ENCODE measurements around a stretch of chr9.

GRCh38 chr9:36296522-36297130 lies 38.4 kb upstream of the GNE start:
- RRBS = no CpG with 5 or more reads among the region's 3 CpGs

DNA sequence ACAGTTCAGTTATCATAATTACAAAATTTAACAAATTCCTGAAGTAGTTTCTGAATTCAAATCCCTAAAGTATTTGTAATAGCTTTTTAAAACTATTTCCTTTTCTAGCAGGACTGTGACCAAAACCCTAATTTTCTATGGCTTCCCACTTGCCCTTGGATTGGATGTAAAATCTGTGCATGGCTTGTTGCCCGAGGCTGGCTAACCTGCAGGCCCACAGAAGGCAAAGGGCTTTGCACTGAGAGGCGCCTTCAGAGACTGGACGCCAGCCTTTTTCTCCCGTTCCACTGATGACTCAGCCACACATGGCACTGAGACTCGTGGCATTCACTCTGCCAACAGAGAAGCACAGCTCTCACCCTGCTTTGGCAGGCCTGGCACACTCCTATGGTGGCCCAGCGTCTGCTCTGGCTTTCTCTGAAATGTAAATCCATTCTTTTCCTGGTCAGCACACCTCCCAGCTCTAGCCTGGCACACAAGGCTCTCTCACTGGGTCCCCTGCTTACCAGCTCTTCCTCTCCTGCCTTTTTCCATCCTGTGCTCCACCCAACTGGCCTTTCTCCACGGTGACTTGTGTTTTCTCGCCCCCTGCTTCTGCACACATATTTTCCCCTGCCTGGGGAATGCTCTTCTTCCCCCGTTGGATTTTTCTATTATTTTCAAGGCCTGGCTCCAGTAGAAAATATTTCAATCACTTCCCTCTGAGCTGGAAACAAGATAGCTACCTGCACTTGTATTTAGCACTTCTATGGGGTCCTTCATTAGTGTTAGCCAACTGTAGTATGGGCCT lies 5.9 kb upstream of the MELK start:
- RRBS = no CpG with 5 or more reads among the region's 9 CpGs

DNA sequence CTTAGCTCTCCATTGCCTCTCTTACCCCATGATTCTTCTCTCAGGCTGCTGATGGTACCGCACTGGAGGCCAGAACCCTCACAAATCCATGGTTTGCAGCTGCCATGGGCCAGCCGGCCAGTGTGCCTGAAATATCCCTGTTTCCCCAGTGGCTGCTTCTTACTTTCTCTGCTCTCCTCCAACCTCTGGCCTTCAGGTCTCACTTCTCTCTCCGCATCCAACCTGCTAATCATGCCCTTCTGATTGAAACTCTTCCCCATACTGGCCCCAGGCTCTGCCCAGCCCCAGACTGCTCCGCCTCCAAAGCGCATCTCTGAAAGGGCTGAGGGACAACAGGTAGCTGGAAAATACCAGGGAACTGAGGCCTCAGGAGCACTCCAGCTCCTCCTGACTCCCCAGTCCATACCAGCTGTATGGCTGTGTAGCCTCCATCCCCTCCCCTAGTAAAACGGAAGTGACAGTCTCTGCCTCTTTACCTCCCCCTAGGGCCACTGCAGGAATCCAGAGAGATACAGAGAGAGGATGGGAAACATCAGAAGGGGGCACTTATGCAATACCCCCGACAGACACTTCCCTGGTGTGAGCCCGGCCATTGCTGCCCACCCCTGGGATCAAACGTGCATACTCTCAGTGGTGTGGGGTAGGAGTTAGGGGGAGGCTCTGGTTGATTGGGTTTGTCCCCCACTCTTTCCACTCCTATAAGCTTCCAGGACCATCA lies 34.3 kb downstream of the PAX5 start:
- RRBS = no CpG with 5 or more reads among the region's 9 CpGs

DNA sequence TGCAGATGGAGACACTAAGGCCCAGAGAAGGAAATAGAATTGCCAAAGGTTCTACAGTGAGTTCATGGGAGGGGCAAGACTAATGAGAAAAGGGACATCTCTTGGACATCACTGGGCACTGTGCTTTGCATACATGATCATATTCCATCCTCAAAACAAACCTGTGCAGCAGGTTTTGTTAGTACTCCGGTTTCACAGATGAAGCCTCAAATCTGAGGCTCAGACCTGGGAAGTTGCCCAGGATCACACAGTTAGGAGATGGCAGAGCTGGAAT lies 13.3 kb upstream of the PAX5 start:
- RRBS = no CpG with 5 or more reads among the region's 1 CpG

GRCh38 chr9:37079640-37080900 lies 40.3 kb upstream of the ZCCHC7 start:
- RRBS = 1% methylated on average over 7 of the region's 81 CpGs

DNA sequence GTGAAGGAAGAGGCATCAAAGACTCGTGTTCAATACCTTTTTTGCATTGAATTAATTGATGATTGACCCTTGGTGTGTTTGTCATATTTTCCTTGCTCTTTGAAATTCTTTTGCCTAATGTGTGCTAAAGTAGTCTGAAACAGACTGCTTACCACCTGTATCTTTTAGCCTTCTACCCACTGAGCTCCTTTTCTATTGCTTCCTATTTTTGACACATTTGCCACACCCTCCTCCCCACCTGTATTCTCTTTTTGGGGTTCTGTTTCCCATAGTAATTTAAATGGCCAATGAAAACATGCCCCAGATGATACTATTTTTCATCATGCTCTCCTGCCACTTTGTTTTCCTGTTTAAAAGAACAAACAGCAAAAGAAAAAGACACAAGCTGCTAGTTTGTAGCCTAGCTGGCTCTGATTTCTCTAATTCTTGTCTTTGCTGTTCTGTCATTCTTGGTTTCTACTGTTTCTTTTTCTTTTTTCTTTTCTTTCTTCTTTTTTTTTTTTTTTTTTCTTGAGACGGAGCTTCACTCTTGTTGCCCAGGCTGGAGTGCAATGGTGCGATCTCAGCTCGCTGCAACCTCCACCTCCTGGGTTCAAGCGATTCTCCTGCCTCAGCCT lies 78.6 kb downstream of the ZCCHC7 start:
- RRBS = no CpG with 5 or more reads among the region's 5 CpGs

GRCh38 chr9:37254958-37255641 lies 134.7 kb downstream of the ZCCHC7 start:
- RRBS = no CpG with 5 or more reads among the region's 3 CpGs

DNA sequence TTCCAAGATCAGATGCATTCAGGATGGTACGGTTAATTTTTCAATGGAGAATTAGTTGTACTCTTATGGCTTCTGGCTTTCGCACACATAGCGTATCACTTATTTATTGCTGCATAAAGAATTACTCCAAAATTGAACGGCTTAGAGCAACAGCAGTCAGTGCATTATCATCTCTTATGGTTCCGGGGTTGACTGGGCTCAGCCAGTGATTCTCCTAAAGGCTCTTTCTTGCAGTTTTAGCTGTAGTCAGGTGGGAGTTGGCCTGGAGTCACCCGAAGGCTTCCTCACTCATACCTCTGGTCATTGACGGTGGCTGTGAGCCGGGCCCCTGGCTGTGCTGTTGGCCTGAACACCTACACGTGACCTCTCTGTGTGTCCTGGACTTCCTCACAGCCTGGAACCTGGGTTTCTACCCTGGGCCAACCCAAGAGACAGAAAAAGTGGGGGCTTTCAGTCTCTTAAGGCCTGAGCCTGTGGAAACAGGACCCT lies 517 bp upstream of the GRHPR start:
- RRBS = no CpG with 5 or more reads among the region's 9 CpGs

DNA sequence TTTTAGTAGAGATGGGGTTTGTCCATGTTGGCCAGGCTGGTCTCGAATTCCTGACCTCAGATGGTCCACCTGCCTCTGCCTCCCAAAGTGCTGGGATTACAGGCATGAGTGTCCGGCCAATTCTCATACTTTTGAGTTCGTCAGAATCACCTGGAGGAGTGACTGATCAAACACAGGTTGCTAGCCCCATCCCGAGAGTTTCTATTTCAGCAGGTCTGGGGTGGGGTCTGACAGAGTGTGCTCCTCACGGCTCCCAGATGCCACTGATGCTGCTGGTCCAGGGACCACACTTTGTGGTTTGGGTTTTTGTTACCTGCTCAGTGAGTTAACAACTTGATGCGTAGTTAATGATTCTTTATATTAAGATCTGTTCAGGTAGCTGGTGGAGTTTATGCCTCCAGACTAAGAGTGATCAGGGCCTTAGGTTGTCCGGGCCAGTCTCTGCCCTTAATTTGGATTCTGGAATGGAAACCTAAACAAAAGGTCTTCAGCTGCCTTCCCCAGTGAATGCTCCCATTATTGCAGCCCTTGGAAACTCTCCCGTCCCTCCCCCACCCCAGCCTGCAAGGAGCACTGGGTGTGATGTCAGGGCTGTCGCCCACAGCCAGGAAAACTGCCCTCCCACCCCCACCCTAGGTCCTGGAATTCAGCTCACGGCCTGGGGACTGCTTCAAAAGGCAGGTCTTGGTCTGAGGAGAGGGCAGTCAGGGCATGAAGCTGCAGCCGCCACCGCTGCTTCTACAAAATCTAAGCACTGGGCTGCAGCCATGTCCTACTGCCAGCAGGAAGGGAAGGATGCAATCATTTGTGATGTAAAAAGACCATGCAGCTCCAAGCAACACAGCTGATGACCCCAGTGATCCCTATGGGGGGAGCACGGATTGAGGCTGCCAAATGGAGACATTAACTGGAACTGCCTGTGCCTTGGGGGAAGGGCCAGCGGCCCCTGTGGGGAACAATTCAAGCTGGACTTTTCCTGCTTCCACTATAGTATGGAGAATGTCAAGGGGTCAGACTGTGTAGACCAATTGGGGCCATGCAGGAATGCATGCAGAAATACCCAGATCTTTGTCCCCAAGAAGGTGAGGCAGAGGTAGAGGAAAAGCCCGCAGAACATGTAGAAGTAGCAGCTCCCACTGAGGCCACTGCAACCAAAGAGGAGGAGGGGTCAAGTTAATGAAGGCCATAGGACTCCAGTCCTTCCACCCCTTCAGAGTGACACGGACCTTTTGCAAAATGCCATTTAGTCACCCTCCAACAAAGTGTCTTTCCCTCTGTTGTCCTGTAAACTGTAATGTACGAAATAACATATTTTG lies 11.4 kb downstream of the GRHPR start:
- RRBS = no CpG with 5 or more reads among the region's 17 CpGs

- RRBS = no CpG with 5 or more reads among the region's 30 CpGs
Observed at GRCh38 chr9:37441335-37442588, 19.3 kb downstream of the GRHPR start.

- RRBS = no CpG with 5 or more reads among the region's 8 CpGs
Observed at GRCh38 chr9:37574110-37574931, 1.9 kb downstream of the FBXO10 start.

- RRBS = no CpG with 5 or more reads among the region's 5 CpGs
Observed at GRCh38 chr9:37775162-37776507, 9.2 kb downstream of the EXOSC3 start.

- RRBS = no CpG with 5 or more reads among the region's 6 CpGs
Observed at GRCh38 chr9:37827963-37828654, 27.5 kb downstream of the DCAF10 start.

DNA sequence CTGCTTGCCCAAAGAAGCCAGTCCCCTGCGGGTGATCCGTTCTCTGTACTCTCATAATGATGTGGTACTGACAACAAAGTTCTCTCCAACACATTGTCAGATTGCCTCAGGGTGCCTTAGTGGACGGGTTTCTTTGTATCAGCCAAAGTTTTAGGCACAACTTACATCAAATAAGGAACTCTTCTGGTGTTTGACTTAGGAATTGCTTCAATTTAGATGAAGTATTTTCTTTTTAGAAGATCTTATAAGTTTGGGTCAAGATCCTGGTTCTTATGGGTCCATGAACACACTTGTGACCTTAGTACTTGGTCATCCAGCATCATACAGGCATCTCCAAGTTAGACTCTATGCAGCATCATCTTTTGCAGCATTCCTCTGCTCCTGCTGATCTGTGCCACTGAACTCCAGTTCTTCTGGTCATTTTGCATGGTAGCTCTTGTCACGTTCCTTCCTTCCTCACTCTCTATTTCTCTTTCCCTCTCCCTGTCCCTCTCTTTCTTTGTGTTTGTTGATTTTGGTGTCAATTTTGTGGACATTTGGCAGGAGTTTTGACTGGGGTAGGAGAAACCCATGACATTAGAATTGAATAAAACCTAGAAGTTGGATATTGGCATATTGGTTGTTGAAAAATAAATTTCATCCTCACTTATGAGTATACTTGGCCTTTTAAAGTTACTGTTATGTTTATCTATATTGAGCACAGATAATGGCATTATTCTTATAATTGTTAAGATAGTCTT lies 42.4 kb downstream of the SLC25A51 start:
- RRBS = no CpG with 5 or more reads among the region's 4 CpGs

- RRBS = no CpG with 5 or more reads among the region's 21 CpGs
Observed at GRCh38 chr9:37904648-37905048, 721 bp upstream of the SLC25A51 start.

- RRBS = no CpG with 5 or more reads among the region's 10 CpGs
Observed at GRCh38 chr9:37992932-37993683, 75.9 kb downstream of the SHB start.

DNA sequence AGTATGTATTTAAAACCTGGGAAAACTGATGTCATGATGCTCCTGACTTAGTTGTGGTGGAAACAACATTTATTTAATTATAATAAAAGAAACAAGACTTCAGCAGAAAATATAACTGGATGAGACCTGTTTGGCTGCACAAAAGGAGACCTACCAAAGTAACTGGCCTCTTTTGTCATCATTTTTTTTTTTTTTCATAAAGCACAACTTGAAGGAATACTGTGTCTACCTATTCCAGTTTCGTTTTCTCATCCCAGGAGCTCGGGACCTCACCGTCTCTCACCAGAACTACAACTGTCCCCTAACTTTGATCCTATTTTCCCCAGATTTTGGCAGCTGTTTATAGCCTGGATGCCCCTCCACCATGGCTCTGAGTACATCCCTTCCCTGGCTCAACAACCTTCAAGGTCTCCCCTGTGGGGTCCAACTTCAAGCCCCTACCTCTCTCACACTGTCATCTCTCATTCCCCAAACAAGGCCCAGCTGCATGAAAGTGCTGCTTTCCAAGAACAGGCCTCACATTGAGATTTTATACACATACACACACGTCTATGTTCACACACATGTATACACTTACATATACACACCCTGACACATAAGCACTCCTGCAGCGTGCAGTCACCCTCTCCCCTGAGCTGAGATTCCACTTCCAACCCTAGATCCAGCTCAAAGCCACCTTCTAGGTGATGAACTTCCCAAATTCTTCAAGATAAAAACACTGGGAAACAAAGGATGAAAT lies 4.9 kb downstream of the SHB start:
- RRBS = no CpG with 5 or more reads among the region's 5 CpGs

- RRBS = 2% methylated on average over 16 of the region's 57 CpGs
Observed at GRCh38 chr9:38067044-38068005, 1.7 kb downstream of the SHB start.

DNA sequence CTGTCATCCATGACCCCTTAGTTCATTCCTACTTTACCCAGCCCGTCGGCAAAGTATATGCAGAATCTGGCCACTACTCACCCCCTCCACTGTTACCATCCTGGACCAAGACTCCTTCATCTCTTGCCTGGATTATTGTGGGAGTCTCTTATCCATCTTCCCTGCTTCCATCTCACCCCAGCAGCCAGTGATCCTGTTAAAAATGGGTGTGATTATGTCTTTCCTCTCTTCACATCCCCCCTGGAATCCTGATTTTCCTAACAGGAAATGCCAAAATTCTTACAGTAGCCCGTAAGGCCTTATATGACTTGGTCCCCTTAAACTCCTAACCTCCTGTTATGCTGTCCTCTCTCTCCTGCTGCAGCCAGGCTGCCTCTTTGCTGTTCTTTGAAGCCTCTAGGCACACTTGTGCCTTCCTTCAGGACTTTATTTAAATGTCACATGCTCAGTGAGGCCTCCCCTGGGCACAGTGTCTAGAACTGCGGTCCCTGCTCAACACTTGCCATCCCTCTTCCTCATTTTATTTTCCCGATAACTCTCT lies 5.3 kb upstream of the SHB start:
- RRBS = no CpG with 5 or more reads among the region's 5 CpGs

DNA sequence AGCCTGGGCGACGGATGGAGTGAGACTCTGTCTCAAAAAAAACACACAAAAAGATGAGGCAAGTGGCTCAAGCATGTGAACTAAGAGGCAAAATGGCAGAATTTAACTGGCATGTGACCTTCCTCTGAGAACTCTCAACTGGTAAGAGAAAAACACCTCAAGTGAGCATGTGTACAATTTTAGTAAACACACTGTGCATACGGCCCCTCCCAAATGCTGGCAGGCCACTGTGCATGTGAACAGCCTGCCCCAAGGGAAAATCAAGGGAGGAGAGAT lies 126.5 kb upstream of the SHB start:
- RRBS = no CpG with 5 or more reads among the region's 3 CpGs

All from aortic smooth muscle cell (primary cell).